Ileum (tissue), 1 donor: ENCODE measurements around a stretch of chr2.

DNA sequence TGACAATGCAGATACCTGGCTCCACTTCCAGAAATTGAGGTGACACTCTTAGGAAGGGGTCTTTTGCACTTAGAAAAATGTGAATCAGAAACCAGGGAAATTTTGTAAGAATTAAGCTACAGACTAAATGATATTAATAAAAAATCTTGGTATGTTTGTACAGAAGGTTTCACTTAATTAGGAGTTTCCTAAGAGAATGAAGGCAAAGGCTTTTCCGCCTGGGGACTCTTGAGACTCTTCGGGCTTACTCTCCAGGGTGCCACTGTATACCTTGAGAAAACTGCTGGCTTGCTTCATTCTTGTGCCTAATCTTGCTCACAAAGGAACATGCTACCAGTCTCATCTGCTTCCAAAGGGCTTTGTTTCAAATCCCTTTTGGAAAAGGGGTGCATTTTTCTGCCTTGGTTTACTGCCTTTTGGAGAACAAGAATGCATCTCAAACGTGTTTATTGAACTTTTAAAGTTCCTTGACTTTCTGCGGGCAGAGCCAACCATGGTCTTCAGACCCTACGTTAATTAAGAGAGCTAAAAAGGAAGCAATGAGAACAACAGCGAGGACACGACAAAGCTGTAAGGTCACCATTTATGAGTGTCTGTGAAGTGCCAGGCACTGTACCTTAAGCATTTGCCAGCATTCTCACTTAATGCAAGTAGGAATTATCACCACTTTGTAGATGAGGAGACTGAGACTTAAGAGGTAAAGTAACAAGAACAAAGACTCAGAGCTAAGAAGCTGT, 49.6 kb downstream of the ACTR2 start:
- PRO-cap = no peak

GRCh38 chr2:65375884-65376337, 56.5 kb downstream of the SPRED2 start:
- PRO-cap = no peak

- PRO-cap = unidirectional peak, minus-strand start at chr2:65383069
Observed at GRCh38 chr2:65382622-65383438, 49.6 kb downstream of the SPRED2 start.

DNA sequence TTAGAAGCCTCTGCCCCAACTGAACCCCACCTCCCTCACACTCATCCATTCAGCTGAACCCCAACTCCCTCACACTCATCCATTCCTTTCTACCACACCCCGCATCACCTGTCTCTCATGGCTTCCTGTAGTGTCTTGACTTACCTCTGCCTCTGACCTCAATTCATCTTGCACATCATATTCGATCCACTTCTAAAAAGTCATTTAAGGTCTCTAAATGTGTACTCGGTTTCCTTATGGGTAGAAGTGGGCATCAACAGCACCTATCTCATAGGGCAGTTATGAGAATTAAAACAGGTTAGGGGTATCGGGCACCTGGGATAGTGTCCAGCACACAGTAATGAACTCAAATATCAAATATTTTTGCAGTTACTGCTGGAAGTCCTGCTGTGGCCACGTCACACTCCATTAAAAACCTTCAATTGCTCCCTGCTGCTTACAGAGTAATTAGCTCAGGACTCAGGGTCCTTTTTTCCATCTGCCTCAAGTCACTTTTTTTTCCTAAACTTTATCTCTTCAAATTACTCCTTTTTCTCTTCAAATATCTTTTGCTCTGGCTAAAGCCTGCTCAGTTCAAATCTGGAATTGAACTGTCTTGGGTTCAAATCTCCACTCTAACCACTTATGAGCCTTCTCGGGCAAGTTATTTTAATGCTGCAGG, 36.9 kb downstream of the SPRED2 start:
- PRO-cap = no peak

DNA sequence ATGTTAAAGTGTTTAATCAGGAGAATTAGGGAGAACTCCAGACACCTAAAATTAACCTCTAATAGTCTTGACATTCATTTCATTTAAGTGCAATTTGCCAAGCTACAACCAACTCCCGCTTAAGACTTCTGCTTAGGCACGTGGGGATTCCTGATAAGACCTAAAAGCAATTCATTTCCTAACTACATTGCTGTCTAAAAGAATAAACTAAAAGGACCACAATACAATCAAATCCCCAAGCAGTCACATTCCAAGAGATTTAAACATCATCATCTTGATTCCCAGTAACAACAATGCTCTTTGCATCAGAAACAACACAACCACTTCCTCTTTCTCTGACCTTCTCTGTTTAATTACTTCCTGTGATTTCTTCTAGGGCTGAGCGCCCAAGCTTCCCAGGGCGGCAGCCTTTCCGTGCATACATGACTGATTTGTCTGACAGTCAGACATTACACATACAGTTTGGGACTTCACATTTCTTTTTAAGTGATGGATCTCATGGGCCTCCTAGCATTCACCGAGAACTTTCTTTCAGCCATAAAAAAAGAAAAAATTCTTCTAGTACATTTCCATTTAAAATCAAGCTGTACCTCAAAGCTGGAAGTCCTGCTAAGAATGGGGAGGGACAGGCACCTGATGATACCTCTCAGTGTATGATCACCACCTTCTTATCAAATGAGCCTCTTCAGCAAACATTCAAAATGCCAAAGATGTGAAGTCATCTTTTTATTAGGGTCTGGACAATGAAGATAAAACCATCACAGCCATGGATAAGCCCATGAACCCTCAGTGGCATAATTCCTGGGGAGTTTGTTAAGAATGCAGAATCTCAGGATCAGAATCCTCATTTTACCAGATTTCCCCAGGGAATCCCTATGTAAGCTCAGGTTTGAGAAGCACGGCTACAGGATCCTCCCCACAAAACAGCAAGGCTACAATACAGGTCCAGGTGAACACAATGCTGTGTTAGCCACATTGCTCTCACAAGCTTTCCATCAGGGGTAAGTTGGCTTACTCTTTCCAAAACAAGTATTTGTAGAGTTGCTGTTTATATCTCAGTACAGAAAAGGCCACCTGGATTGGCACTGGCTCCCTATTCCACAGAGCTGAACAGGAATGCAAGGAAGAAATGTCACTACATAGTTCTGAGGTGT, 11.4 kb downstream of the SPRED2 start:
- PRO-cap = no peak

- PRO-cap = no peak
Observed at GRCh38 chr2:65422058-65422772, 10.2 kb downstream of the SPRED2 start.

DNA sequence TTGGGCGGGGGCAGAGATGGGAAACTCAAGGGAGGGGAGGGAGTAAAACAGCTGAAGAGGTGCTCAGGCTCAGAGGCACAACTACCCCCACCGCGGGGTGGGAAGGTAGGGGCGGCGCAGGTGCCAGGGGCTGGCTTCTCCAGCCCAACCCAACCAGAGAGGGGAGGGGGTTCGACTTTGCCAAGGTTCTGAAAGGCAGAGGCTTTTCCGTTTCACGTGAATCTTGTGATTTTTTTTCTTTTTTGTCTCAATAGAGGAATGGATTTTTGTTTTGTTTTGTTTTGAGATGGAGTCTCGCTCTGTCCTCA, 456 bp upstream of the SPRED2 start:
- PRO-cap = no peak

DNA sequence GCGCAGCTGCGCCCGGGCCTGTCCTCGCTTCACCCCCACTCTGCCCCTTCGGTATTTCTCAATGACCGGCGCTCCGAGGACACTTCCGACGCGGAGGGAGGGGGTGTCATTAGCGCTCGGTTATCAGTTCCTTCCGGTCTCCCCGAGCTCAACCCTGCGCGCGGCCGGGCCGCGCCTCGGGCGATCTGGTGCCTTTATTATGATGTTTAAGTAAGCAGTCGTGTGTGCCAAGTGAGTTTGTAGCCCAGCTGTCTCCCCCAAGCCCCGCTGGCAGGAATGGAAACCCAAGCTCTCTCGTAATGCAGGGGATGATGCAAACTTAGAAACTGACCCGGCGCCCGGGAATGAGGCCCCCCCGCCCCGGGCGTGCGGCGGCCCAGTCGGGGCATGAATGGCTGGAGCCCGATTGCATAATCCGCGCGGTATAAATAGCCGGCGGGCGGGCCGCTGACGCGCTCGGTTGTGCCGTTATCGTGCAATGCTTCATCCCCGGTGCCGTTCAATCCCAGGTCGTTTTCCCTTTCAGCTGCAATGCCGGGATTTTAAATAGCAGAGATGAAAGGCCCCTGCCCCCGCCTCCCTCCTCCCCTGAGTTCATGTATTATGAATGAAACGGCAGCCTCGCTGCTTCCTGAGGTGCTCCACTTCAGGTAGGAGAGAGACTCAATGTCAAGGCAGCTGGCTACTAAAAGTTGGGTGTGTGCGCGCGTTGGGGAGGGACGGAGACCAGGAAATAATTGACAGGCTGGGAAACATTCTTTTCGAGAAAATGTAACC, 4.0 kb upstream of the SPRED2 start:
- PRO-cap = bidirectional peak, plus-strand start at position 139 of the sequence, minus-strand start at position 42 of the sequence; bidirectional peak, plus-strand start at position 453 of the sequence, minus-strand start at position 301 of the sequence

DNA sequence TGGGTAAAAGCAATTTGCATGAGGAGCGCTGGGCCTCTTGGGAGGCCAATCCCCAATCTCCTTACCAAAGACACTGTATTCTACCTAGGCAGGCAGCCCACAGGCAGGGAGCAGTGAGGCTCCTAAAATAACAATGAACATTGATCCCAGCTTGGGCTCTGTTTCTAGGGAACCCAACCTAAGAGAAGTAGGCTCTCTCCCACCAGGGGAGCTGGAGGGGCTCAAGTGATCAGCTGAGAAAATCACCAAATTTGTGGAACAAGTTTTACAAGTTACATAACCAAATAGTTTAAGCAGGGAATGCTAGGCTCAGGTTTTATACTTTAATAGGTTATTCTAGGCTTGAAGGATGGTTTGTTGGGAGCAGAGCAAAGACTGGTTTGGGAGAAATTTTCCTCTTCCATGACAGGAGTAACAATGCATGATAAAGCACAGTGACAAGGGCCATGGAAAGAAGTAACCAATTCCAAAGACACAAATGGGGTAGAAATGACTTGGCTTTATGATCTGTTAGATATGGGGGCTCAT, 6.1 kb upstream of the SPRED2 start:
- PRO-cap = no peak

DNA sequence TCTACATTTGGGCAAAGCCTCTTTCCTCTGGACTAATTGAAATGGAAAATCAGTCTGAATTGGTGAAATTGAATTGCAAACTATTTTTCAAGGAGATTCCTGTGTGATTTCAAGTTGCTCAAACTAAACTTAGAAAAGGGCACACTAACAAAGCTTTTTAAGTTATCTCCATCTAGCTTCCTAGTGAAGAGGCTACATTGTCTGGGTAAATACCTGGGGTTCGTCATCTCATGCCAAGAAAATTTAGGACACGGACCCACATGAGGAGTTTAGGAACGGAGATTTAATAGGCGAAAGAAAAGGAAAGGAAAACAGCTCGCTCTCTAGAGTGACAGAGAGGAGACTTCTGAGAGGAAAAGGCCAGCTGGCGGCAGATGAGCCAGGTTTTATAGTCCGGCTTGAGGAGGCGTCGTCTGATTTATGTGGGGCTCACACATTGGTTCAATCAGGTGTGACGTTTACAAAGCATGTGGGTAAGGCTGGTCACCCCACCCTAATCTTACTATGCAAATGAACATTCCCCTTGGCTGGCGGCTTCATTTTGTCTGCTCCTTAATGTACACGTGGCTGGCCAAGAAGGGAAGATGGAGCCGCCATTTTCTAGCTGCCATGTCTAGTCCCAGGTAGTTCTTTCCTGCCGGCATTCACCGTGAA, 298.9 kb upstream of the SPRED2 start:
- PRO-cap = no peak

DNA sequence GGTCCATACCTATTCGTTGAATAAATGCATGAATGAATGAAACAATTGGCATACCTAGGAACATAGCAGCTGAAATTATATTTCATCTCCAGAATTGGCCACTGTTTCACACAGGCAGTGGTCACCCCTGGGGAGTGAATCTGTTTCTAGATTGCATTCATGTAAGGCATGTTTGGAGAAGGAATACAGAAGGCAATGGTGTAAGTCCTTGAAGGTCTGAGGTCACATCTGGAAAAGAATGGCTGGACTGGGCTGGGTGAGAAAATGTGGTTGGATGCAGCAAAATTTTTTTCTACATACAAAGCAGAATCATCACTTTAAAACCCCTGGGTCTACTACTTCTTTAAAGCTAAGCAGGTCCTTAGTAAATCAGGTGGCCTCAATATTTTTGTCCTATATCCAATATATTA, 393.5 kb upstream of the SPRED2 start:
- PRO-cap = no peak

DNA sequence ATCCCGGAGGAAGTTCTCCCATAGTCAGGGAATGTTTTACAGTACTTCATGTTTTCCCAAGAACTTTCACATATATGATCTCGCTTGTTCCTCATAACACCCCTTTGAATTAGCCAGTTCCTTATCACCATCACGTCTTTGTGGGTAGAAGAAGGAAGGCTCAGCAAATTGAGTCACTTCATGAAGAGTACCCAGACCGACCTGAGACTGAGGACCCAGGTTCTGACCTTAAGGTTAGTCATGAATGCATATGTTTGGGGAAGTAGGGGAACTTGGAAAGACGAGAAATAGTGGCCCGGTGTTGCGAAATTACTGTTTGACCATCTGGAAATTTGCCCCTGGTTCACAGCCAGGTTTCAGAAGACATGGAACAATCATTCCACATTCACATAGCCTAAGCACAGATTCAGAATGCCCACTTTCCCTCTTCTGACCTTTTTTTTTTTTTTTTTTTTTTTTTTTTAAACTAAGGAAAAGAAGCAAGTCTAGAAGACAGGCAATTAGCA, 59.8 kb downstream of the MEIS1 start:
- PRO-cap = no peak

DNA sequence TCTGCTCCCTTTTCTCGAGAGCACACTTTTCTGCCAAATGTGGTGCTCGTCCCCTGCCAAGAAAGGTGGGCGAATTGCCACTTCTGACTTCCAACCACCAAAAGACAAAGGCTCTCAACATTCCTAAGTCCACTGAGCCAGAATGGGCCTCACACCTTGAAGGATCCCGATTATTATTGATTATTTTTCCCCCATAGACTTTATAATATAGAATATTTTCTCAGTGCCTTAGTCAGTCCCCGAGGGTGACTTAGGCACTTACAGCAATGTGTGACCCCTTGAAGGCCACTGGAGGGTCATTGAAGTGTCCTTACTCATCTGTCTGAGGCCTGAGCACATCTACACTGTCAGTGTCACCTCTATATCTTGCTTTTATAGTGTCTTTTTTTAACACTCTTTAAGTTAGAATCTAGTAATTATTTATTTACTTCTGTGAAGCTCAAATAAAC, 98.2 kb downstream of the MEIS1 start:
- PRO-cap = no peak

DNA sequence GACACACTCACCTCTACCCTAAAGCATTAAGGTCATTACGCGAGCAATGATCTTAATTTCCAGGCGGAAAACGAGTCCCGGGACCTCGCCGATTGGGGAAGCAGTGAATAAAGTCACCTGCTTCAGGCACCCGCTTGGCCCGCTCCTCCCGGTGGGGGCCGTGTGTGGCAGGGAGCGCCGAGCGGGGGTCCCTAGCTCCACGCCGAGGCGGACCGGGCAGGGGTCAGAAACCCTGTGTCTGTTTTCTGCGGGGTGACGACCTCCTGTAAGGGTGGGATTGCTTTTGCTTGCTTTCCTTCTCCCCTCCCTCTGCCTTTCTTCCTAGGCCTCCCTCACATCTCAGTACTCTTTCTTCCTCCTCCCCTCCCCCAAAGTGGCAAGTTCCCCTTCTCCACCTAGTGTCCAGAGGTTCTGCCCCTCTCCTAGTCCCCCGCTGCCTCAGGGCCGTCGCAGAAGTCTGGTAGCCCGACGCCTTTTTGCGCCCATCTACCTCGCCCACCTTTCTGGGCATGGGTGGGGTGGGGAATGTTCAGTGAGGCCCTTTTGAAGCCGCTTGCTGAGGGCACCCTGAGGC, 142.6 kb downstream of the MEIS1 start:
- PRO-cap = unidirectional peak, plus-strand start at position 425 of the sequence

- PRO-cap = no peak
Observed at GRCh38 chr2:66687990-66688402, 253.1 kb downstream of the MEIS1 start.

- PRO-cap = no peak
Observed at GRCh38 chr2:66839712-66840546, 405.0 kb downstream of the MEIS1 start.

- PRO-cap = no peak
Observed at GRCh38 chr2:67561352-67562140, 164.4 kb downstream of the ETAA1 start.

DNA sequence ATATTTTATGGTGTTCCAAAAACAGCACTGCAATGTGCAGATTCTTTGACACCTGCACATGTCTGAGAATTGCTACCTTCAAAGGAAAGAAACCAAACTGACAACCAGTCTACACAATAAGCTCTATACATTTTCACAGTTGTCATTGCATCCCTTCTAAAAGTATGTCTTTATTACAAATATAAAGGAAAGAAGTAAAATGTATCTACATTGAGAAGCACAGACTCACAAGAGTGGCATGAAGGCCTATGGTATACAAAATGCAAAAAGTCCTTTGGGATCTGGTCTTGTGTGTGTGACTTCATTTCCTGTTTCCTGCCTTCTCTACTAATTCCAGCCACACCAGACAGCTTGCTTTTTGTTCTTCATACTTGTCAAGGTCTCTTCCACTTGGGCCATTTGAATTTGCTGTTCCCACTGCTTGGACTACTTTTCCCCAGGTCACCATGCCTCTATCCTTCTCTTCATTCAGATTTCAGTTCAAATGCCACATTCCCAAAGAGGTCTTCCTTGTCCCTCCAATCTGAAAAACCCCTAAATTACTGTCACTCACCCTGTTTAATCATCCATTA, 6.3 kb downstream of the DNAAF10 start:
- PRO-cap = no peak

- PRO-cap = no peak
Observed at GRCh38 chr2:68248703-68249520, 3.4 kb downstream of the PPP3R1 start.

GRCh38 chr2:68366046-68366699, 1.1 kb downstream of the PLEK start:
- PRO-cap = unidirectional peak, minus-strand start at chr2:68366404; unidirectional peak, minus-strand start at chr2:68366418